Retinal pigment epithelial cell (primary cell): ENCODE measurements around the gene GPR39.

- RRBS: 1% methylated on average over 4 of the region's 56 CpGs
Observed at GRCh38 chr2:131492651-131493225, 541 bp upstream of the MZT2A start.

- RRBS: no CpG with 5 or more reads among the region's 15 CpGs
Observed at GRCh38 chr2:131518329-131519002, 9.2 kb upstream of the CCDC74A start.

DNA sequence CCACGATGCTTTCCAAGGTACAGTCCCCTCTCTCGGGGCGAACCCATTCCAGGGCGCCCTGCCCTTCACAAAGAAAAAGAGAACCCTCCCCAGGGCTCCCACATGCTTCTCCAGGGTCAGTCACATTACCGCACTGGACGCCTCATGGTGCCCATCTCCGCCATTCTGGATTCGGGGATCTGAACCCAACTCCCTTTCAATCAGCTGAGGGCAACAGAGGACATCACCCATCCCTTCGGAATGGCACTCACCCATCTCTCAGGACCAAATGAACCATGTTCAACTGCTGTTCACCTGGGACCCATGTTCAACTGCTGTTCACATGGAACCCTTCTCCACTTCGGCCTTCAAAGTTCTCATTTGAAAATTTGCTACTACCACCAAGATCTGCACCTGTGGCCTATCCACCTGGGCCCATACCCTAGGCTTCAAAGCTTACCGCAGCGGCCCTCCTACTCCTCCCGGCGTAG is 119.0 kb upstream of the ANKRD30BL start:
- RRBS: no CpG with 5 or more reads among the region's 14 CpGs

DNA sequence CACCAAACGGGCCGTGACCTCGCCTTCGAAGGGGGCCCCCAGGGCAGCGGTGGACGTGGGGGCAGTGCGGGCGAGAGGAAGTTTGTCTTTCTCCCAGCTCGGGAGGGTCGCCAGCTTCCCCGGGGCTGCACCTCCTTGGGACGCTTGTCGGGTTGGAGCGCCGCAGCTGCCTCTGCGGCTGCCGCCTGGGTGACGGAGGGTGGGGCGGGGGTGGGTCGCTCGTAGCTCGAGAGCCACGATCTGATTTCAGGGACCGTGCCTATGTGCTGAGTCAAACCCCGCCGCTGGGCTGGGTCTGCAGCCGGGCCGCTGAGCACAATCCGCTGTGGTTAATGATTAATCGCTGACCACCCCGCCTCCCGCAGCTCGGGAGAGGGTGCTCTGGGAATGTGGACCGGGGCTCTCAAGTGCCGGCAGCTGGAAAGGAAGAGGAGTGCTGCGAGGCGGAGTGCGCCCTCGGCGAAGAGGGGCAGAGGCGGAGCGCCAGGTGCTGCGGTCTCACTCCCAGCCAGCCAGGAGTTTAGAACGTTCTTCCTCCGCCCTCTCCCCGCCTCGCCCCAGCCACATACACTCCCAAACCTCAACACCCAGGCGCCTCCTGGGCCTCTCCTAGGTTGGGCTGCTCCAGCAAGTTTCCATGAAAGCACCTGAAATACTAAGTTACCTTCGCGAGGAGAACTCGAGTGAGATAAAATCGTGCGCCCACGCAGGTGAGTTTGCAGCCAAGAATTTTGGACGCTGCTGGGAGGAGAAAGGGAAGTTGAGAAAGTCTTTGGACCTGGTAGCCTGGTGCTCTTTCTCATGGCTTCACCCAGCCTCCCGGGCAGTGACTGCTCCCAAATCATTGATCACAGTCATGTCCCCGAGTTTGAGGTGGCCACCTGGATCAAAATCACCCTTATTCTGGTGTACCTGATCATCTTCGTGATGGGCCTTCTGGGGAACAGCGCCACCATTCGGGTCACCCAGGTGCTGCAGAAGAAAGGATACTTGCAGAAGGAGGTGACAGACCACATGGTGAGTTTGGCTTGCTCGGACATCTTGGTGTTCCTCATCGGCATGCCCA is at the start of gene GPR39:
GPR39 (plus strand) TSS at position 564 of the 1,066 bp plus-strand sequence.
- RRBS: 1% methylated on average over 5 of the region's 62 CpGs

GRCh38 chr2:132438558-132439508 is 22.2 kb downstream of the GPR39 start:
- RRBS: no CpG with 5 or more reads among the region's 10 CpGs

DNA sequence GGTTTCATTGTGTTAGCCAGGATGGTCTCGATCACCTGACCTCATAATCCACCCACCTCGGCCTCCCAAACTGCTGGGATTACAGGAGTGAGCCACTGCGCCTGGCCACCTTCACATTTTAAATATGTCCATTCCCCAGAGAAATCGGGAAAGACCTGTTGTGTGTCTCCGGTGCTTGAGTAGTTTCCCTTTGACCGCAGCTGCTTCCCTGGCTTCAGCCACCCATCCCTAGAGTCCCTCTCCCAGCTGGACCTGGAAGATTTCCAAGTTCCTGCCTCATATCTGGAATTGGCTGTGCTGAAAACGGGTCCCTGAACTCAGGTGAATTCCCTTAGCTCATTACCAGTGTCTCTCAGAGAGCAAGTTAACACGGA is 49.1 kb downstream of the LYPD1 start:
- RRBS: no CpG with 5 or more reads among the region's 8 CpGs

DNA sequence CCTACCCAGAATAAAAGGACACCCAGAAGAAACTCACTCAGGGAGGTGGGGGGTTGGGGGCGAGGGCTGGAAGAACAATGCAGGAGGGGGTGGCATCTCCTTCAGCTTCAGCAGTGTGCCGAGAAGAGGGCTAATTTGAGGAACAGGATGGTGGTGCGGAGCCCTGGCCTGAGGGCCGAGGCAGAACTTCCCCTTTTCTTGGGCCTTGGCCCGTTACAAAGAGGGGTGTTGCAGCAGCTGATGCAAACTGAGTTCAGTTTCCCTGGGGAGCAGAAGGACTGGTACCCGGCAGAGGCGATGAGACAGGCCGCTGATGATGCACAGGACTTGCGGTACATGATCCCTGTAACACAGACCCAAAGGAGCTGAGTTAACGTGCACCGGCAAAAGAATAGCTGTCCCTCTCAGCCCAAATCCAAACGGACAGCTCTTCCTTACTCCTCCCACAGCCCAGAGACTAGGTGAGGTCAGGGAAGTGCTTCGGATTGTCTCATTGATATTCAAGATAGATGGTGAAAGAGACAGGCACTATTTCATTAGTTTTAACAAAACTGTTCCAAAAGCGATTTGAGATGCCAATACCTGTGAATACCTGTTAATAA is 24.0 kb downstream of the LYPD1 start:
- RRBS: 96% methylated on average over 5 of the region's 14 CpGs

- RRBS: 1% methylated on average over 19 of the region's 80 CpGs
Observed at GRCh38 chr2:132668842-132669796, 886 bp downstream of the LYPD1 start.

GRCh38 chr2:133361707-133362327 is 206.4 kb downstream of the NCKAP5 start:
- RRBS: no CpG with 5 or more reads among the region's 4 CpGs

- RRBS: no CpG with 5 or more reads among the region's 2 CpGs
Observed at GRCh38 chr2:133641311-133642101, 73.2 kb upstream of the NCKAP5 start.

DNA sequence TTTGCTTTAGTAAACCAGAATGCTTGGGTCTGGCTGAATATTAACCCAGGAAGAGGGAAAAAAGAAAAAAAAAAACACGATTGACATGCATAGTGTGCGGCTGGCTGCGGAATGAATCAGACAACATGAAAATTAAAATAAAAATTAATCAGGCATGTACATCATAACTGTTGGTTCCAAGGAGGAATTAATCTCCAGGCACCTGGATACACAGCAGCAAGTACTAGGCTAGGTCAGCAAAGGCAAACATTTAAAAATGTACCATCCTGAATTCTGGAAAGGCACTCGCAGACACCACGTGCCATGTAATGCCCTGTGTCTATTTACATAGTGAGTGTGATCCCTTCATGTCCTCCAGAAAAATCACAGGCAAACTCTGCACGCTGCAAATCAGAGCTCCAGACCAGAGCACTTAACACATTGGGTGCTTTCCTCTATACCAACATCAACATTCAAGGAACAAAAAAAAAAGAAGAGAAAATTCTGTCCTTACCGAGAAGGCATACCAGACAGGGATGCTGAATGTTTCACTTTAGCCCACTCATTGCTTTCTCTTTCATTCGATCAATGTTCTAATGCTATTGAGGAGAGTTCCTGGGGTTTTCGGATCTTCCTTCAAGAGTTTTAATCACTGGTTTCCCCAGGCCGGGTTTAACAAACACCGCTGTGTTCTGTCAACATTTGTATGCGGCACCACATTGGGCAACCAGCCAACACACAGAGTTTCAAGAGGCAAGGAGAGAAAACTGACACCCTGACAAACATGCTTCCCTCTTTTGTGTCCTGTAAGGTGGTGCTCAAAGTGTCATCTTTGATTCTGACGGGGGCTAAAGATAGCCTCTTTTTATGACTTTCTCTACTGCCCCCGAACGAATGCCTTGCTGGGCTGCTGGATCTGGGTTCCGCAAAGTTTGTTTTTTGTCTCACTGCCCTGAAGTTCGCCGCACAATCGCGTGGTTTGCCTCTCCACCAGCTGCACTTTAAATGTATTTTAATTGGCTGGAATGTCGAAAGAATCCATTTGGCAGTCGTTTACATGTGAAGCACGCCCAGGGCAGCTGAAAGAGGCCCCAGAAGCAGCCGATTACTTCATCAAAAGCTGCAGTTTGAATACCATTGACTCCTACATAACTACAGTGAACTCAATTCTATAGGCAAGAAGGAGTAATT is 106.3 kb upstream of the NCKAP5 start:
- RRBS: no CpG with 5 or more reads among the region's 24 CpGs

DNA sequence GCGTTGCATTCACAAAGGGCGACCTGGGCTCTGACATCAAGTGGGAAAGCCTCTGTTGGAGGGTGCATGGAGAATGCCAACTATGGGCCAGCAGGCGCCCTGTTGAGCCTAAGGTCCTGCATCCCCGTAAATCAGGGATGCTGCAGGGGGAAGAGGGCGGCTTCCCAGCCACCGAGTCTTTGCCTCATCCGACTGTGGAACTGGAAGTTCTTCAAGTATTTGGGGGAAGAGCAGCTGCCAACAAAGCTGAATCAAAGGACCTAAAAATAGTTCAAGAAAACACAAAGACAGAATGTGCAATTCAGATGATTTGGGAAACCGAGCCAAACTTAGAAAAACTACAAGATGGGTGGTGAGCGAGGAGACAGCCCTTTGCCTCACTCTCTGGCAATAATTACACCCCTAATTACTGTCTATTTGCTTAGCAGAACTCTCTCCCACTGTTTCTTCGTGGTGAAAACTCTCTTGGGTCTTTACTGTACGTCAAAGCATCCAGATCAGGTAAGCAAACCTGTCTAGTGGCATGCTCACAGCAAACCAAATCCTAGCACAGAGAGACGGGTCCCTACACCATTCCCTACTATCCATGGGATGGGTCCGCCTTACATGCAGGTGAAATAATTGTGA is 281.0 kb upstream of the MGAT5 start:
- RRBS: no CpG with 5 or more reads among the region's 13 CpGs

GRCh38 chr2:134248294-134248976 is 5.4 kb upstream of the MGAT5 start:
- RRBS: no CpG with 5 or more reads among the region's 8 CpGs

DNA sequence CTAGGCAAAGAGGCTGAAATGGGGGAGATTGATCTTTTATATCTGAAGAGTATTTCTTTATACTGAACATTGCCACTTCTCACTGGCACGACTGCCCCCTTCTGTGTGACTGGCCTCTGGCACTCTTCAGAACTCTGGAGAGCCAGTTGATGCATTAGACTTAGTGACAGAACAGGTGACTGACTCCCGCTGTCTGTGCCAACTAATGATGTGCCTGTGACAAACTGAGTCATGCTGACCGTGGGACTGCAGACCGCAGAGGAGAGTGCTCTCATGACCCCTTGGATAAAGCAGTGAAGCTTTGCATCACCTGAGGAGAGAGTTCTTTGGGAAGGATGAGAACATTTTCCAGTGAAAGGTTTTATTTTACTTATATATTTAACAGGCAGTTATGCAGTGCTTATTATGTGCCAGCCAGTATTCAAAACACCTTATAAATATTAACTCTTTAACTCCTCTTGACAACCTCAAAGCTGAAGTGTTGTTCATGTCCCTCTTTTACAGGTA is 14.5 kb downstream of the MGAT5 start:
- RRBS: no CpG with 5 or more reads among the region's 4 CpGs

- RRBS: no CpG with 5 or more reads among the region's 5 CpGs
Observed at GRCh38 chr2:134275325-134275810, 21.5 kb downstream of the MGAT5 start.

DNA sequence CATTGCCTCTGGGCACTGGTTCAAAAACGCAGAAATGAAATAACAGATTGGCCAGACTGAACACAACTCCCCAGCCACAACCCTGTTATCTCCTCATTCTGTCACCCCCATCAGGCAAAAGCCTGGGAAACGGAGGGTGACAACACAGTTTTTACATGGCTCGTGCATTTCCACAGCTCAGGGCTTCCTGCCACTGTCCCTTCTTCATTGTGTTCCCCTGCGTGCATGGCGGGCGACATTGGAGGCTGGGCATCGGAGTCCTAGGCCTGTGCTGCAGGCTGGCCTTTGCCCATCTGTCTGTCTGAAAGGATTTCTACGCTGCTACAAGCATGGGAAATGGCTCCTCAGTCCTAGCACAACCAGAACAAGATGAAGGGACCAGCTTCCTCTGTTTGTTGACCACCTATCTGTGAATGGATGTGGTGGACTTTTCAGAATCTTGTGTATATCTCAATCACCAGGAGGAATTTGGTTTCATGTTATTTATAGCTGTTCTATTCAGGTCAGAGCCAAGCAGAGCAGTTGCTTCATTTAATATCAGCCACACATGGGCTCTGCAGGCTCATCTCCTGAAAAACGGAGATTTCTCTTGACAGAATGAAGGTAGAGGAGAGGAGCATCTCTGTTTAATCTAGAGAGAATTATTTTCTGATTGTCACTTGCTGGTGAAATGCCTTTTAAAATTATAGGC is 107.1 kb downstream of the MGAT5 start:
- RRBS: no CpG with 5 or more reads among the region's 9 CpGs

DNA sequence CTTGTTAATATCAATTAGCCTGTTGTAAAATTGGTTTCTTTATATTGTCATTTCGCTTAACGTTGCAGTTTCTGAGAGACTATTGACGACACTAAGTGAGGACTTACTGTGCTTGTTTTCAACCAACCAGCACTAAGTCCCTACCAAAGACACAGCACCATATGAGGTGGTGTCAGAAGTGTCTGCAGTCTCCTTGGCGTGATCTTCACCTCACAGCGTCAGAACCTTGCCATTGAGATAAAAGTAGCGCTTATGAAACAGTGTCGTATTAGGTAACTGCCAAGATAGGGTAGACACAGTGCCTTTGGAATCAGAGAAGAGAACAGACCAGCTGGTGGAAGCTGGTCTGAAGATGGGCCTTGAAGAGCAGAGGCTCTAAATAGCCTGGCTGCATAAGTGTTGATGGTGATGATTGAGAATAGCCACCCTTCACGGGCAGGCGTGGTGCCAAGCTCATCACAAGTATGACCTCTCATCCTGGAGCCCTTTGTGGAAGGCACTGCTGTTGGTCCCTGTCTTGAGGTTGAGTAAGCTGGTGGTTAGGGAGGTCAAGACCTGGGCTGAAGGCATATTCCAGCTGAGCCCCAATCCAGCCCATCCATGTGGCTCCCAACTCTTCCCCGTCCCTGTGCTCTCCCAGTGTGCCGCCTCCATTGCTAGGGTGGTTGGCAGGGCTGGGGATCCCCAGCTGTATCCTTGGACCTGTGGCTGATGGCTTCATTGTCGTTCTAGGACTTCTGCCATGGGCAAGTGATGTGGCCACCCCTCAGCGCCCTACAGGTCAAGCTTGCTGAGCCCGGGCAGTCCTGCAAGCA is 187.4 kb downstream of the MGAT5 start:
- RRBS: no CpG with 5 or more reads among the region's 14 CpGs

DNA sequence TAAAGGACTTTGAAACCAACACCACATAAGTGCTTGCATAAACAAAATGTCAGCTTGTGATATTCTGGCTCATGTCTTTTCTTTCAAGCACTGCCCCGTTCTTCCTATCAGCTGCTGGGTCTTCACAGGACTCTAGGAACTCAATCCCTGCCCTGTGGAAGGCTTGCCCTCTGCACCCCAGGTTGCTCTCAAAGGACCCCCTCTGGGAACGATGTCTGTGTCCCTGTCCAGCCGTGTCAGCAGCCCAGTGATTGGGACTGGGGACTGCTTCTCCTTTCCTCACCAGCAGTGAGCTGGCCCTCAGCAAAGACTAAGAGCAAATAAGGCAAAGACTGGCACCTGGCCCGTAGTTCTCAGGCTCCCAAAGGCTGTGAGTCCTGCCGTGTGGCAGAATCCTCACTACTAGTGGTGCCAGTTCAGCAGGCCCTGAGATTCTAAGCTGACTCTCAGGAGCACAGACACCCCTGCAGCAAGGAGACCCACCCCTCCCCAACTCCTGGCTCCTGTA is 47.9 kb downstream of the TMEM163 start:
- RRBS: no CpG with 5 or more reads among the region's 5 CpGs

DNA sequence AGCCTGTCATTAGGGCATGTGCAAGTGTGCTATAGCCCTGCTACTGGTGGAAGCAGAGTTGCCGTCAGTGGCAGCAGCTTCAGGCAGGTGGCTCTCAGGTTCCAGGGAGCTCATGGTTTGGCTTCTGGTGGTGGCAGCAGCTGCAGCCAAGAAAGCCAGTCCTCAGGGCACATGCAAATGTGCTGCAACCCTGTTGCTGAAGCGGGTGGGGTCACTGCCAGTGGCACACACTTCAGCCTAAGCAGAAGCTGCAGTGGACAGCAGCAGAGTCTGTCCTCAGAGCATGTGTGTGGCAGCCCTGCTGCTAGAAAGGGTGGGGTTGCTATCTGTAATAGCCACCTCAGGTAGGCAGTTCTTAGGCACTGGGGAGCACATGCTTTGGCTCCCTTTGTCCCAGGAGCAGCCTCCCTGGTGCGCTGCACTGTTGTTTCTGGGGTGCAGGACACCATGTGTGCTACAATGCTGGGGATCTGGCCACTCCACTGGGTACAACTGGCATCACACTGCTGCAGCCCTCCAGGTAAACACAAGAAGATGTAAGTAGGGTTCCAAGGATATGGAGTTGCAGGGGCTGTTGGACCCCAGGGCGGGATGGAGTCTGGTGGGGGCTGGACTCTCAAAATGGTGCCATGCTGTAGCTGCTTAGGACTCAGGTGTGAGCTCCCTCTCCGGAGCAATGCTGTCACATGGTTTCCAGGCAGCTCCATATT is 57.1 kb downstream of the CCNT2 start:
- RRBS: no CpG with 5 or more reads among the region's 5 CpGs

GRCh38 chr2:135602468-135602955 is 71.2 kb downstream of the R3HDM1 start:
- RRBS: no CpG with 5 or more reads among the region's 4 CpGs